Retinal pigment epithelial cell (primary cell): ENCODE results near the gene MCOLN3.

DNA sequence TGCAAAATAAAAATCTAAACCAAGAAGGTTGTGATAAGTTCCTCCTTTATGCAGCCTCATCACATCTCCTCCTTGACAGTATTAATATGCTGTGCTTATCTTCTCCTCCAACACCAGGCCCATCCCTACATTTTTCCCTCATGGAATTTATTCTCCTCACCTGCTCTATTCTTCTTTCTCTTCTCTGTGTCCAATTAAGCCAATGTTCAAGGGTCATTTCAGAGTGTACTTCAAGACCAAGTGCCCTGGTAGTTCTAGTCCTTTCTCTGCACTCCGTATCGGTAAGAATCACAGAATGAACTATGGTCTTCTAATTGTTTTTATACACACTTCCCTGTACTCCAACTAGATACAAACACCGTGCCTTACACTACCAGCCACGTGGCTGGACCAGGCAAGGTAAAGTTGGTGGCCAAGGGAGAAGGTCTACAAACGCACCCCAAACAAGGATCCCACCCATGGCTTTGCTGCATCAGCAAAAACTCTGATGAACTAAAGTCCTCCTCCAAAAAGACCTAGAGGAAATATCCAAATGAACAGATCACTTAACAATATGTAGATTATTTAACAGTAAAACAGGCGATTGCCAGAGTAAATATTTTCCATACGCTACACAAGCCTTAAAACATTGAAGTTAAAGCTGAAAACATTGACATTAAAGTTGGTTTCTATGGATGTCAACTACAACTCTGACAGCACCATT is 40.1 kb upstream of the LPAR3 start:
- RRBS, result no CpG with 5 or more reads among the region's 7 CpGs

DNA sequence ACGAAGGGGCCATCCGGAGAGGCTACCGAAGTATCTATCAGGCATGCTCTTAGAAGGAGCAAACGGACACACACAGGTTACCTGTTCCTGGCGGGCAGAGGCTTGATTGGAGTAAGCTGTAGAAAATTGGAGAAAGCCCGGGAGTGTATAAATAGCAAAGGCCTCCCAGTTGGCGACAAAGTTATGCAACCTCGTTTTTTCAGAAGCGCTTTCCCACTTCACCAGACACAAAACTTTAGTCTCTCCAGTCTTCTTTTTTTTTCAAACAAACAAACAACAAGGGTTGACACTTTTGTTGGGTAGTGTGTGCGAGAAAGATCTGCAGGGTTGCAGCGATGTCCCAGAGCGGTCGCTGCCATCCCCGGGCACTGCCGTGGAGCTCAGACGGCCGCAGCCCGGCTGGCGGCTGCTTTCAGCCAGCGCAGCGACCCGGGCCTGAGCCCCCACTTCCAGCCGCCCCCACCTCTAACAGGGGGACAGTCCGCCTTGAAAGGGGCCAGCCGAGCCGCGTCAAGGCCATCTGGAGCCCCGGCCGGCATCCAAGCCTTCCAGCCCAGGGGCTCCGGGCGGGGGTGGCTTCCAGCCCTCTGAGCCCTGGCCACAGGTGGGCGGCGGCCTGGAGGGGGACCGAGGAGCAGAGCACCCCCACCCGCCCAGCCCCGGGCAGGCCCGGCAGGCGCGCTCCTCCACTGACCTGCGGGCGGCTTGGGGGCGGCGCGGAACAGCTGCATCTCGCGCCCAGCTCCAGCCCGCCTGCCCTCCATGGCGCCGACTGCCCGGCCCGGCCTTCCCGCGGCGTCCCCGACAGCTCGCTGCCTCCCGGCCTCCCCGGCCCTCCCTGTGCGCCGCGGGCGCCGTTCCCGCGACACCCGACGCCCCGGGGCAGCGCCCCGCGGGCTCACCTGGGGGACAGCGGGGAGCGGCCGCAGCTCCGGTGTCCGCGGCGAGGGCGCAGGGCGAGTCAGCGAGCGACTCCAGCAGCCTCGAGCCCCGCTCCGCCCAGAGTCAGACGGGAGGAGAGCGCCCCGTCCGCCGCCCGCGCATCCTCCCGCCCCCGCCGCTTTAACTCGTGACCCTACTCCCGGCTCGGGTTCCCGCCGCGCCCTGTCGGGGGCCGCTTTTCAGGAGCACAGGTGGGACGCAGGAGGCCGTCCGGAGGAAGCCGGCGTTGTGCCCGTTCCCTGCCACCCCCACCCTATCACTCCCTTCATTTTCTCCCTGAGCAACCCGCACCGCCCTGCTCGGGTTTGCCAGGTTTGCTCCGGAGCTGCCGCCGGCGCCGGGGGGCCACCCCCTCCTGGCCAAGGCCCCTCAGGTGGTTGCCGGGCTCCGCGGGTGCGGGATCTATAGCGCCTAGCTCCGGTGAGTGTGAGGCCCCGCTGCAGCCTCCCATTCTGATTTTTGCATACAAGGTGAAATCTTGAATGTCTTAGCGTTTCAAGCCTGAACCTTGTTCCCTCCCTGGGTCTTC is at the start of gene MCOLN3:
Gene MCOLN3, minus strand, starts transcription at position 1,007 of the 1,471 bp plus-strand sequence.
- RRBS, result 3% methylated on average over 63 of the region's 125 CpGs

GRCh38 chr1:85201540-85202303 is 906 bp upstream of the SYDE2 start:
- RRBS, result 2% methylated on average over 17 of the region's 64 CpGs

DNA sequence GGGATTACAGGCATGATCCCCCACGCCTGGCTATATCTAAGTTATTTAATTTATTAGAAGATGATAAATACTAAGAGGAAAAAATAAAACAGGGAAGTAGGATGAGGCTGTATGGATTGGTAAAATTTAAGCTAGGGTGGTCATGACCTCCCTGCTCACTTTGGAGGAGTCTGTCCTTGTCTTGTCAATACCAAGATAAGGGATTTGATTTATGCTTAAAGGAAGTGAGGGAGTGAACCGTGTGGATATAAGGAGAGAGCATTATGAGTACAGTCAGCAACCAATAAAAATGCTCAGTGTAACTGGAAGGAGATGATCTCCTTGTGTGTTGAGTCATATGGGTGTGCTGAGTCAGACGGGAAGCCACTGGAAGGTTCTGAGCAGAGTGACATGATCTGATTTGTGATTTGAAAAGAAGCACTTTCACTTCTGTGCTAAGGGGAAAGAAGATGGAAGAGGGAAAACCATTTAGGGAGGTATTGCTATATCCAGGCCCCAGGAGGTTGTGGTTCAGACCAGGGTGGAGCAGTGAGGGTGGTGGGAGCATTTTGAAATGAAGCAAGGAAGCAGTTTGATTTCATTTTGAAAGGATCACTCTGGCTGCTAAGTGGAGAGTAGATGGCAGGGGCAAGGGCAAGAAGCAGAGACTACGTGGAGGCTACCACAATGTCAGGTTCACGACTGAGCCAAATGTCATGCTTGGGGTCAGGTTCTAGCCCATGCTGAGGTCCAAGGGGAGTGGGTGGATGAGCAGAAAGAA is 2.5 kb upstream of the BCL10 start:
- RRBS, result no CpG with 5 or more reads among the region's 5 CpGs

GRCh38 chr1:85320278-85321295 is 44.2 kb upstream of the BCL10 start:
- RRBS, result no CpG with 5 or more reads among the region's 4 CpGs

DNA sequence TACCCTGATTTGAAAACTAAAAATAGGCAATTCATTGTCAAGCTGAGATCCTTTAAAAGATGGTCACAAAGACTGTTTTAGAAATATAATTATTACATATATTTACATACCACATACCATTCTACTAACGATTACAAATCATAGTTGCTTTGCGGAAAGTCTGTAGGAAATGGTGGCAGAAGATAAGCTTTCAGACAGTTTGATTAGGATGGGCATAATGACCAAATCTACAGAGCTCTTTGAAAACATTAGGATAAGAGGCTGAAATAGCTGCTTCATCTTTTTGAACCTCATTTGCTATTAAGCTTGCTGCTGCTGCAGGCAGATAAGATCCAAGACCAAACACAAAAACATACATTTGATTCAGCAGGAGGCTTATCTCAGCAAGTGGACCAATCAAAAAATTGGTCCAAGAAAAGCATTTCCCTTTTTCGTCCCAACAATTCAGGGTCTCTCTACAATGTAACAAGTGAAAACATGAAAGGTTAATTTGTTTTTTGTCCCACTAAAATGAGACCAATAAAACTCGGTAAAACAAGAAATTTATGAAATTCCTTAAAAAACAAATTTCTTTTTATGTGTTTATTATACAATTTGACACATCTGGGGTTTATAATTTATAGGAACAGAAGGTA is 47.0 kb downstream of the DDAH1 start:
- RRBS, result no CpG with 5 or more reads among the region's 4 CpGs

DNA sequence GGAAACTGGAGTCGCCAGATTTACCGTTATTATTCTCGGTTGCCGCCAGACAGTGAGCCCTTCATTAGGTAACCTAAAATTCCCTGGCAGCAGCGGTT is 3.0 kb upstream of the CCN1 start:
- RRBS, result no CpG with 5 or more reads among the region's 5 CpGs

GRCh38 chr1:85583518-85583857 is 2.9 kb downstream of the CCN1 start:
- RRBS, result no CpG with 5 or more reads among the region's 2 CpGs

- RRBS, result no CpG with 5 or more reads among the region's 3 CpGs
These were observed 49.1 kb downstream of the CCN1 start for GRCh38 chr1:85629543-85630132.

DNA sequence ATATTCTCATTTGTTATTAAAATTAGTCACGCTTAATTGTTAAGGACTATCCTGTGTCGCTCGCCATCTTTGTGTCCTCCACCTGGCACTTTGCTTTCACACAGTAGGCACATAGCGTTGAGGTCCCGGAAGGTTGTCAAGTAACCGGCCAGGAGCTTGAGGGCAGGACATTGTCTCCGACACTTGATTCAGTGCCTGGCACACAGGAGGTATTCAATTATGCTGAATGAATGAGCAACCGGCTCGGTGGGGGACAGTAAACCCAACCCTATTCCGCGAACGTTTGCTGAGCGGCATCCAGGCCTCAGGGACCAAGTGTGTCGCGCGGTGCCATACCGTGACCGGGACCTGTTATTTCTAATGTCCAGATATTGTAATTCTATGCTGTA is 428 bp upstream of the SH3GLB1 start:
- RRBS, result under 1% methylated on average over 9 of the region's 18 CpGs

DNA sequence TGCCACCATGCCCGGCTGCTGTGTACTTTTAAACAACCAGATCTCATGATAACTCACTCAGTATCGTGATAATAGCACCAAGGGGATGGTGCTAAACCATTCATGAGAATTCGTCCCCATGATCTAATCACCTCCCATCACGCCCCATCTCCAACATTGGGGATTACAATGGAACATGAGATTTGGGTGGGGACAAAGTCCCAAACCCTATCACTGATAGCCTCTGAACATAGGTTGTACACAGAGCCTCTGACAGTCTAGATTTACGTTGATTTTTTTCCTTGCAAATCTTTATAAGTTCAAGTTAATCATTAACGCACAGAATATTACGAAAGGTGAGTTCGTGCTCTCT is 61.3 kb downstream of the SELENOF start:
- RRBS, result no CpG with 5 or more reads among the region's 8 CpGs

DNA sequence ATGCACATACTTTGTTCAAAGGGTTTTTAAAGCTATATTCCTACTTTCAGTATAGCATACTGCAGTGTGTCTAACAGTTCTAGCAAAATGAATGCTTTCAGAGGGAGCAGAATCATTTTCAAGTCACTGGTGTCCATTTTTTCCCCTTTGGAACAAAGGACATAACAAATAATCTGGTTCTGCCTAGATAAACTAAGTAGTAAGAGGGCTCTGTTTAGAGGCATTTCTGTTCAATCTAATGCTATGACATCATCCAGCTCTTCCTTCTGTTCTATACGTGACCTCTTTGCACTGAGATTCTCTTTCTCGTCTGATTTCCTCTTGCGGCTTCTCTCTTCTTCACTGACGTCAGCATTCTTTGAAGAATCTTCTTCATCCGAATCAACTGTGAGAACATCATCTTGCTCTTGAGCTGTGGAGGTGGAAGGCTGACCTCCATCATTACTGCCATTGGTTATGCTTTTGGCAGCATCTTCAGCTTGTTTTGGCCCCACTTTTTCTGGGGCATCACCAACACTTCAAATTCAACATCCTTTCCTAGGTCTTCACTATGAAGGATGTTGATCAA is 130.3 kb downstream of the HS2ST1 start:
- RRBS, result no CpG with 5 or more reads among the region's 5 CpGs

- RRBS, result no CpG with 5 or more reads among the region's 10 CpGs
These were observed 102.3 kb upstream of the LMO4 start for GRCh38 chr1:87226189-87226962.

DNA sequence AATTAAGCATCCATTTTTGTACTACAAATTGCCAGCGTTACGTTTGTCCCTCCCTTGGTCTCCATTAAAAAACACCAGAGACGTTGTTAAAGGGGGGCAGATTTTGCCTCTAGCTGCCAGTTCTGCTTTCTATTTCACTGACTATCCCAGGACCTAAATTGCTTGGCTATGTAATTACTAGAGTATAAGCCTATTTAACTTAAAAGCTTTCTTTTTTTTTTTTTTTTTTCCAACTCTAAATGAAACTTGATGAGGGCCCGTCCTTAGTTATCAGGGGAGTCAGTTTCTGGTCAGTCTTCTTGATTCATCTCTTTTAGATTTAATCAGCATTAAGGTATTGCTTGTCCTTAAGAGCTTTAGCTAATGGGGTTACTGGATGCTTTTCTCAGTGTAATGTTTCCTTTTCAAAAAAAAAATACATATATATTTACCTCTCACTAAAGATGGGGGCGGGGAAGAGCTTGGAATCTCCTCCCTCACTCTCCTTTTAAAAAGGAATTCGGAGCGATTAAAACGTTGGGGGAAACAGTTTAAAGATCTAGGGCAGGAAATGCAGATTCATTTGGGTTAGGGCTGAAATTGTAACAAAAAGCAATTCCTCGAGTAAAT is 1.2 kb downstream of the LMO4 start:
- RRBS, result no CpG with 5 or more reads among the region's 9 CpGs

DNA sequence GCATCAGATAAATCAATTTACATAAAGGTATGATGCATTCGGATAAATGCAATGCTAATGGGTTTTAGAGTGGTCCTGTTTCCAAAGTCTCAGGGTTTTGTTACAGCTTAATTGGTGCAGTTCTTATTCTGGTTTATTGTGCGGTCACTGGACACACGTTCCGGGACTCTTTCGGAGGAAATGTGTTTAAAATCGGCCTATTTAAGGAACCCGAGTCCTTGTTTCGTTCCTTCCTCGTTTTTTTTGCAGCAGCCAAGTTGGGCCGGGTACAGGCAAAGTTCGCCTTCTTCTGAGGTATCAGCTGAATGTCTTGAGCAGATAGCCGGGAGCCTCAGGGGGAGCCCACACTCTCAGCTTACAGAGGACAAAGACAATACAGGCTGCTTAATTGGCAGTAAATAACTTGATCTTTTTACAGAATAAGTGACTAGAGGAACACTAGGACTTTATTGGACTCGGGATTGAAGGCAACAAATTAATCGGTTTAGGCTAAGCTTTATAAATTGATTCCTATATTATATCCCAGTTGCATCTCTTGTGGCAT is 1.8 kb downstream of the LMO4 start:
- RRBS, result 0% methylated on average over 5 of the region's 14 CpGs

GRCh38 chr1:88661205-88661476 is 22.9 kb upstream of the PKN2 start:
- RRBS, result no CpG with 5 or more reads among the region's 2 CpGs

DNA sequence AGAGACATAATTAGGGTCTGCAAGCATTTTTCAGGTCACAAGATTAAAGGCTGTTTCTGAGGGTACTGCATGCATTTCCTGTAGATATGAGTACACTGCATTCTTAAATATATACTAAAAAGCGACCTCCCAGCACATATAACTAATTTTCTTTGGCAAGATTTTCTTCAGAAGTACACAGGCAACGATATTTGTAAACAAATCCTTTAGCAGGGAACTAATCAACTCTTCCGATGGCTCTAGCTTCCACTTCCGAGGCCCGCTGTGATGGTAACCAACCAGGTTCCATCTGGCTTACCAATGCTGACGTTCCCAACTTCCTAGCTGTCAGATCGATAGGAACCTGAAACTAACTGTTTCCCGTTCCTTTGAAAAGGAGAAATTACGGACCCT is 677 bp downstream of the GTF2B start:
- RRBS, result no CpG with 5 or more reads among the region's 9 CpGs

GRCh38 chr1:88958114-88958810 is 34.2 kb downstream of the KYAT3 start:
- RRBS, result no CpG with 5 or more reads among the region's 1 CpG

GRCh38 chr1:89126965-89127729 is 1.2 kb upstream of the GBP2 start:
- RRBS, result no CpG with 5 or more reads among the region's 19 CpGs

DNA sequence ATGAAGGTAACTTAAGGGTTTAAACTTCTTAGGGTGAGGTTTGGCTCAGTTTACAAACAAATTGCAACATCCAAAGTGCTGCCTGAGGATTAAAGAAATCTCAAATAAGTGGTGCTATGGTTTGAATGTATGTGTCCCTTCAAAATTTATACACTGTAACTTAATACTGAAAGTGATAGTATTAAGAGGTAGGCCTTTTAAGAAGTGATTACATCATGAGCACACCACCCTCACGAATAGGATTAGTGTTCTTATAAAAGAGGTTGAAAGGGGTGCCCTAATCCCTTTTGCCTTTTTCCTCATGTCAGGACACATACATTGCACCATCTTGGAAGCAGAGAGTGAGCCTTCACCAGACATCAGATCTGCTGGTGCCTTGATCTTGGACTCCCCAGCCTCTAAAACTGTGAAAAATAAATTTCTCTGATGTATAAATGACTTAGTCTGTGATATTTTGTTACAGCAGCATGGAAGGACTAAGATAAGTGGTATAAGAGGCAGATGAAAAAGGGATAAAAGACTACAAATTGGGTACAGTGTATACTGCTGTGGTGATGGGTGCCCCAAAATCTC is 6.6 kb upstream of the GBP5 start:
- RRBS, result no CpG with 5 or more reads among the region's 1 CpG